Sigmoid colon (tissue), 4 donors: ENCODE data around the genes ATP5IF1 and TMEM200B.

- PRO-cap: no peak
- RAMPAGE, long total RNA, 4 experiments: no peak in any of the 4 experiments
These were observed 35.3 kb upstream of the EYA3 start for GRCh38 chr1:28123769-28123994.

DNA sequence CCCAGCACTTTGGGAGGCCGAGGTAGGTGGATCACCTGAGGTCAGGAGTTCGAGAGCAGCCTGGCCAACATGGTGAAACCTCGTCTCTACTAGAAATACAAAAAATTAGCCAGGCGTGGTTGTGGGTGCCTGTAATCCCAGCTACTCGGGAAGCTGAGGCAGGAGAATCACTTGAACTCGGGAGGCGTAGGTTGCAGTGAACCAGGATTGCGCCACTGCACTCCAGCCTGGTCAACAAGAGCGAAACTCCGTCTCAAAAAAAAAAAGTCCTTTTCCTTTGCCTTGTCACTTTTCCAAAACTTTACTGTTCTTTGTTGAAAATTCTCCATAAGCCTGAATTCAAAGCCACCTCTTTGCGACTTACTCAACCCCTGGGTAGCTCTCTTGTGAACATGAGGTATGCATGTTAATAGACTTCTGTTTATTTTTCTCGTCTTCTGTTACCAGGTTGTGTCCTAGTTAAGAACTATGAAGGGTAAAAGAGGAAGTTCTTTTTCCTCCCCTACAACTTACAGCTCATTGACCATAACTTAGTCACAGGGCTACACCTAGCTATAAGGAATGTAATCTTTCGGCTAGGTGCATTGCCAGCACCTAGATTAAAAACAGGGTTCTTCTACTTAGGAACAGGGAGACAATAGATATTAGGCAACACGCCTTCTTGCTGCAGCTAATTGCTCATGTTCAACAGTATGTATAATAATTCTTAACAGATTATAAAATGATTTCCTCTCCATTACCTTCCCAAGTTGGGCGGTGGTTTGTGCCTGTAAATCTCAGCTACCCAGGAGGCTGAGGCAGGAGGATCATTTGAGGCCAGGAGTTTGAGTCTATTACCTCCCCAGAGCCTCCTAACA, 41.0 kb downstream of the PTAFR start:
- PRO-cap: no peak
- RAMPAGE, long total RNA, 4 experiments: no peak in any of the 4 experiments

DNA sequence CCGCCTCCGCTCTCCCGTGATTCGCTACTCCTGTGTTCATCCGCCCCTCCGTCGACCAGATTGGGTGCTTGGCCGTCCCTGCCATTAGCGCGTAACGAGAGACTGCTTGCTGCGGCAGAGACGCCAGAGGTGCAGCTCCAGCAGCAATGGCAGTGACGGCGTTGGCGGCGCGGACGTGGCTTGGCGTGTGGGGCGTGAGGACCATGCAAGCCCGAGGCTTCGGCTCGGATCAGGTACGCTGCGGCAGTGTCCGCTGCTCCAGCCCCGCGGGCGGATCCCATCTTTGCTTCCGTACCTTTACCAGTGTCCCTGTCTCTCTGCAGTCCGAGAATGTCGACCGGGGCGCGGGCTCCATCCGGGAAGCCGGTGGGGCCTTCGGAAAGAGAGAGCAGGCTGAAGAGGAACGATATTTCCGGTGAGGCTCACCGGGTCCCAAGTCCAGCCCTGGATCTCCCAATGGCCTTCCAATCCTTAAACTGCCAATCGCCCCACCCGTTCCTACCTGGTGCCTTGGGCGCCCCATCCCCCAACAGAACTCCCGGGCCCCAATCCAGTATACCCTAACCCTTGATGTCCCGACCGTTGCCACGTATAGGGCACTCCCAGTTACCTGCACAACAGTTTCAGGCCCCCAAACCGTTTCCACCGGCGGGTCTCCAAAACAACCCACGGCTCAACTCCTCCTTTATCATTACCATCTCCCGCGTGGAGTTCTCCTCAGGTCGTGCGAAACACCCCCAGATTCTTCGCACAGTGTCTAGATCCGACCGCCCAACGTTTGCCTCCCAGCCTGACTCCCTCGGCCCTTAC, at the start of gene ATP5IF1:
Gene ATP5IF1, plus strand, starts transcription at position 87 of the 810 bp plus-strand sequence.
- PRO-cap: bidirectional peak, plus-strand start at position 90 of the sequence, minus-strand start outside the sequence
- RAMPAGE, long total RNA, 4 experiments: start-site peak on the plus strand in 4 of 4 experiments, centred at positions 96 to 113 of the sequence, 995 to 3,383 reads per replicate

DNA sequence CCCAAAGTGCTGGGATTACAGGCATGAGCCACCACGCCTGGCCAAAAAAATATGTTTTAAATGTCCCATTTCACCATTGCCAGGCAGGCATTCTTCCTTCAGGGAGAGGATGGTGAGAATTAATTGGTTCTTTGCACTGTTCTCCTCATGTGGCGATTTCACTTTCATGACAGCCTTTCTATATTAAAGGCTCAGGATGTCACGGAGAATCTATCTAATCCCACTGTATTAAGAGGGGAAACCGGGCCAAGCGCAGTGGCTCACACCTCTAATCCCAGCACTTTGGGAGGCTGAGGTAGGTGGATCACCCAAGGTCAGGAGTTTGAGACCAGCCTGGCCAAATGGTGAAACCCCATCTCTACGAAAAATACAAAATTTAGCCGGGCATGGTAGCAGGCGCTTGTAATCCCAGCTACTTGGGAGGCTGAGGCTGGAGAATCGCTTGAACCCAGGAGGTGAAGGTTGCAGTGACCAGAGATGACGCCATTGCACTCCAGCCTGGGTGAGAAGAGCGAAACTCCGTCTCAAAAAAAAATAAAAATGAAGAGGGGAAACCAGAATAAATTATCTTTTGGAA, 6.5 kb downstream of the MED18 start:
- PRO-cap: no peak
- RAMPAGE, long total RNA, 4 experiments: no peak in any of the 4 experiments

- PRO-cap: no peak
- RAMPAGE, long total RNA, 4 experiments: no peak in any of the 4 experiments
These were observed 11.0 kb upstream of the RAB42 start for GRCh38 chr1:28580930-28581521.

DNA sequence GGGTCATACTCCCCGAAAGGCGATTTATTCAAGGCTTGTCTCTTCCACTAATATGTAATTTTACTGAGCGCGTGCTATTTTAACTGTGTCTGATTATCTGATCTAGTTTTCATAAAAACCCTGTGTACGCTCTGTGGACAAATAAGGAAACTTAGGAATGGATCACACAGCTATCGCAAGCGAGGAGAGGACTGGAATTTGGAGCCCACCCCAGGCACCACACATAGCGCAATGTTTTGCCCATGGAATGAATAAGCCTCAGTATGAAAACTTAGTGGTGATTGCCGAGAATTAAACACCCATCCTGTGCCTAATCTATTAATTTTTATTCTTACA, 9.8 kb upstream of the RAB42 start:
- PRO-cap: no peak
- RAMPAGE, long total RNA, 4 experiments: no peak in any of the 4 experiments

GRCh38 chr1:28886635-28887310, 27.6 kb upstream of the EPB41 start:
- PRO-cap: bidirectional peak, plus-strand start at chr1:28887112, minus-strand start at chr1:28887030
- RAMPAGE, long total RNA, 4 experiments: start-site peak on the plus strand in 4 of 4 experiments, at chr1:28887099-28887177 at its widest, 658 to 762 reads per replicate

GRCh38 chr1:29083217-29083474, 40.6 kb downstream of the TMEM200B start:
- PRO-cap: no peak
- RAMPAGE, long total RNA, 4 experiments: no peak in any of the 4 experiments

DNA sequence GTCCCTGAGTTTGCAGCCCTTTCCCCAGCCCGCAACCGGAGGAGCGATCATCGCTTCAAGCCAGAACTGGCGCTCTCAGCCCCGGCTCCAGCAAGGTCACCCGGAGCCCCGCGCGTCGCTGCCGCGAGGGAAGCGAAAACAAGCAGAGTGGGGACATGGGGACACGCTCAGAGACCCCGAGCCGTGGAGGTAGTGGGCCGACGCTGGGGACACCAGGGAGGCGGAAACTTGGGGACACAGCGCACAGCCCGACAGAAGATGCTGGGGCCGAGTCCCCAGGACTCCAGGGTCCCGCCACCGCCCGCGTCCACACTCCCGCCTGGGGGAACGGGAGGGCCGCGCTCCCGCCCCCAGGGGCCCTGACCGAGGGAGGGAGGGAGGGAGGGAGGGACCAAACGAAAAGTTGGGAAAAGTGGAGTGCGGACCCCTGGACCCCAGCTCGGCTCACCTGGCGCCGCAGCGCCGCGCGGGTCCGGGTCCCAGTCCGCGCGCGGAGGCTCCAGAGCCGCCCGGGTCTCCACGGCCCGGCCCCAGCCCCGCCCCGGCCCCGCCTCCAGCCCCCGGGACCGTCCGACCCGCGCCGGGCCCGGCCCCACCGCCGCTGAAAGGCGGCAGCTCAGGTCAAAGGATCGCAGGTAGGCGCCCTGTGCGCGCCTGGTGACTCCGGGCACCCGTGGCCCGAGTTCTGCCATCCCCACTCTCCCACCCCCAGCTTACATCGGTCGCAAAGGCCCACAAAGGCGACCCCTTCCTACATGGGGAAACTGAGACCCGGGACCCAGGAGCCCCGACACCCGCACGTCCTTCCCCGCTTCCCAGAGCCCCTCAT, at the start of gene TMEM200B:
Gene TMEM200B, minus strand, starts transcription at position 496 of the 829 bp plus-strand sequence.
- PRO-cap: bidirectional peak, plus-strand start at position 624 of the sequence, minus-strand start at position 311 of the sequence
- RAMPAGE, long total RNA, 4 experiments: start-site peak on the plus strand in 1 of 4 experiments, centred at position 577 of the sequence, 5 reads per replicate; start-site peak on the minus strand in 1 of 4 experiments, centred at position 507 of the sequence, 10 reads per replicate

GRCh38 chr1:29179482-29180555, 1.9 kb downstream of the SRSF4 start:
- PRO-cap: no peak
- RAMPAGE, long total RNA, 4 experiments: no peak in any of the 4 experiments

DNA sequence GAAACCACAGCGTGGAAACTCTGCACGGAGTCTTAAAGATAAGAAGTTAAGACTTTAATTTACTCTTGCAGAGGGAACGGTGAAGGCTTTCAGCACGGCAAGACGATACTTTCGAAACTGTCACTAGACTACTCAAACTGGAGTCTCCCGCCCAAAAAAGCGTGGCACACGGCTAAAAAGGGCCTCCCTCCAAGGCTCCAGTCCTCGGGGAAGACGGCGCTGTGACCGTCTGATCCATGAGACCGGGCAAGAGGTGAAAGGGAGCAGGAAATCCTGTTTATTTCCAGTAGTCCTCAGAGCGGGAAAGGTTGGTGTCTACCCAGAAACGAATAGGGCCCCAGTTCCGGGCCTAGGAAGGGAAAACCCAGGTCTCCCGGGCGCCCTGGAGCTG, 731 bp downstream of the SRSF4 start:
- PRO-cap: no peak
- RAMPAGE, long total RNA, 4 experiments: no peak in any of the 4 experiments

GRCh38 chr1:29248984-29249963, 13.0 kb downstream of the PTPRU start:
- PRO-cap: no peak
- RAMPAGE, long total RNA, 4 experiments: no peak in any of the 4 experiments

DNA sequence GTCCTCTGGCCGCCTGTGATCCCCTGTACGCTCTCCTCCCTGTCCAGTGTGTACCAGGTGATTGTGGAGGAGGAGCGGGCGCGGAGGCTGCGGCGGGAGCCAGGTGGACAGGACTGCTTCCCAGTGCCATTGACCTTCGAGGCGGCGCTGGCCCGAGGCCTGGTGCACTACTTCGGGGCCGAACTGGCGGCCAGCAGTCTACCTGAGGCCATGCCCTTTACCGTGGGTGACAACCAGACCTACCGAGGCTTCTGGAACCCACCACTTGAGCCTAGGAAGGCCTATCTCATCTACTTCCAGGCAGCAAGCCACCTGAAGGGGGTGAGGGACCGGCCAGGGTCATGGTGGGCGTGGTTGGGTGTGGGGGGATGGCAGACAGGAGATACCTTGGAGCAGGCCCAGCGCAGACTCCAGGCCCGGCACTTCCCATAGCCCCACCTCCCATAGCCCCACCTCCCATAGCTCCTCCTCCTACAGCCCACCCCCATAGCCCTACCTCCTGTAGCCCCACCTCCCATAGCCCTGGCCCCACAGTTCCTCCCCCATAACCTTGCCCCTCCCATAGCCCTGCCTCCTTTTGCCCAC, 46.4 kb downstream of the PTPRU start:
- PRO-cap: no peak
- RAMPAGE, long total RNA, 4 experiments: no peak in any of the 4 experiments

- PRO-cap: no peak
- RAMPAGE, long total RNA, 4 experiments: no peak in any of the 4 experiments
These were observed 180.8 kb downstream of the PTPRU start for GRCh38 chr1:29417176-29417474.

DNA sequence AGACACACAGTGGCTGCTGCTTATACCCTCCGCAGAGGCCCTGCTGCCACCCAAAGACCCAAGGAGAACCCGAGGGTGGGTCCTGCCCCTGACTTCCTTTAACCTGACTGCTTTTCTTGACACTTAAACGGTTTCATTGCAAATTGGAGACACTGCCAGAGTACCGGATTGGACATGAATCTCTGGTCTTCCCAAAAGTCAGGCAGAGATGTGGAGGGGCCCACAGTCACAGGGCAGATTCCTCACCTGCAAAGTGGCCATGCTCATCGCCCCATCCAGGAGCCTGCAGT, 5.6 kb upstream of the MATN1 start:
- PRO-cap: no peak
- RAMPAGE, long total RNA, 4 experiments: no peak in any of the 4 experiments

- PRO-cap: no peak
- RAMPAGE, long total RNA, 4 experiments: no peak in any of the 4 experiments
These were observed 8.3 kb upstream of the MATN1 start for GRCh38 chr1:30731512-30732205.

DNA sequence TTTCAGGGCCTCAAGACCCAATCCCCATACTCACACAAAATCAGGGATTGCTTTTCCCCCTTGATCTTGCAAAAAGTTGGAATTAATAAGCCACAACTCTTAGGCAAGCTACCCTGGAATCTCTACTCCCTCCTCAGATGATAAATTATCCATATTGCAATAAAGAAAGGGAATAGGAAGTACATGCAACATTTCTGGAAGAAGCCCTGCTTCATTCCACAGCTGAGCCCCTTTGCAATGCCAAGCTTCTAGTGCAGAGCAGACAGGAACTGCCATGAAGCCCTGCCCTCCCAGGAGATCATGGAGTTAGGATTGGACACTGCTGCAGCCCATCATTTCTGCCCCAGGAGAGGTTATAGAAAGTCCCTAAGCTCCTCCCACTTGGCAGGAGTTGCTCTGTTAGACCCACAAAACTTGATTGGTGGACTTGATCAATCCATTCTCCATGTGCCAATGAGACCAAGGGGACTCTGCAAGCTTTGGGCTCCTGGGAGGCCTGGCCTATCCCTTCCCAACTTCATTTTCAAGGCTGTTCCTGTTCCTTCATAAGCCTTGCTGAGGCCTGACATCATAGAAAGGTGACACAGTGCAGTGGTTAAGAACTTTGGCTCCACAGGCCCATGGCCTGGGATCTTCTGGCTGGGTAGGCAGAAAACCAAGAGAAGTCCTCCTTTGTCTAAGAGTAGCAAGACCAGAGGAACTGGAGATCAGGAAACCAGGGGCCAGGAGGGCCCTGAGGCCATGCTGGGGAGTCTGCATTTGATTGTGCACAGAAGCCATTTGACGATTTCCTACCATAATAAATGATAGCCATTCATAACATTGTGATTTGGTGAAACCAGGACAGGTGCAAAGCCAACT, 1.3 kb upstream of the LAPTM5 start:
- PRO-cap: no peak
- RAMPAGE, long total RNA, 4 experiments: no peak in any of the 4 experiments

DNA sequence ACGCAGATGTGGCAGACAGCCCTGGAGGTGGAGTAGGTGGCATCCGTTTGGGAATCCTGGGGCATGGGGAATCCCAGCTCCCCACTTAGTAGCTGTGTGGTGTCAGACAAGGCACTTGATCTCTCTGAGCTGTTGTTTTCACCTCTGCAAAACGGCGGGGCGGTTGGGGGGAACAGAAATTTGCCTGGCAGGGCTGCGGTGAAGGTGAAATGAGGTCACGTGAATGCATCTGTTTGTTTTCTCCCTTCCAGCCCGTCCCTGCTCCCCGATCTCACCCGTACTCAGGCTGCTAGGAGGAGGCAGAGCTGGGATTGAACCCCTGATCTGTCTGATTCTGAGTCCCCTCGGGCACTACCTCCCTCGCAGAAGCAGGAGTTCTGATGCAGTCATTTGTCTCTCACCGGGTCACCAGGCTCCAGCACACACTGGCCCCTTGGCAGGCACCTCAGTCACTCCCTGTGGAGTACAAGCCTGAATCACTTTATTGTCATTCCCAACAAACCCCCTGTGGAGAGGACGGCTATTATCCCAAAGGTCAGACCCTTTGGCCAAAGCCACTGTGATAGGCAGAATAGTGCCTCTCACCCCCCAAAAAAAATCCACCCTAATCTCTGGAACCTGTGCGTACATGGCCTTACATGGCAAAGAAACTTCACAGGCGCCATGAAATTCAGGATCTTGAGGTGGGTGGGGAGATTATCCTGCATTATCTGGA, 2.4 kb upstream of the LAPTM5 start:
- PRO-cap: no peak
- RAMPAGE, long total RNA, 4 experiments: no peak in any of the 4 experiments

DNA sequence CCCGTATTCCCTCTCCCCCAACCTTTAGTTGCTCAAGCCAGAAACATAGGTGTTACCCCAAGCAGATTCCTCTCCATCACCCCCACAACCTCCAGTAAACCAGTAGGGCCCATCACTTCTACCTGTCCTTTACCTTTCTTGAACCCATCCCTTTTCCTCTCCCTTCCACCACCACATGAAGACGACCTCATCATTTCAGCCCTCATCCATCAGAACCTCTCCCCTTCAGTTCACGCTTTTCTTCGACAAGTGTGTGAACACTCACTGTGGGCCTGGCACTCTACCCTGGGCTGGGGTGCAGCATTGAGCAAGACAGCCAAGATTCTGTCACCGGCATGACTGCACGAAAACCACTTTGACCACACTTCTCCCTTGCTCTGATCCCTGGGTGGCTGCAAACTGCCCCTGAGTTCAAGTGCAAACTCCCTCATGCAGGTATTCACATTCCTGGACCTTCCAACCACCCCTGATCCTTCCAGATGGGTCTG, 65.5 kb upstream of the LAPTM5 start:
- PRO-cap: no peak
- RAMPAGE, long total RNA, 4 experiments: no peak in any of the 4 experiments

GRCh38 chr1:30887472-30888263, 20.9 kb downstream of the SDC3 start:
- PRO-cap: no peak
- RAMPAGE, long total RNA, 4 experiments: no peak in any of the 4 experiments